Kidney (tissue), 2 donors: ENCODE results near the gene PRKCQ.

DNA sequence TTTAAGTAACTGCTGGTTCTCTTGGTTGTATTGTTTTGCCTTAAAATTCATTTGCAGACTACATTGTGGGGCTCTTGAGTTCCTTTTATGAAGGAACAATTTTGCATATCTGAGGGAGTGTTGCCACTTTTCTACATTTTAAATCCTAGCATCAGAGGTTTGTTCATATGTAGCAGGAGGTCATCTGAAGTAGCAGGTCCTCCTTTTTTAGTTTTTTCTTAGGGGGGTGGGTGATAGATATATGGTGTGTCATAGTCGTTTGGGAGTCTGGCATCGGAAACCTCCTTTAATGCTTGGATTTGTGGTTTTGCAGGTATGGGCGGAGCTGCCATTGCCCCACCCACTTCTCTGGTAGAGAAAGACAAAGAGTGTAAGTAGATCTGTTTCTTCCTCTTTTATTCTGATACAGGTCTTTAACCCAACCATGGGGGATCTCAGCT is 19.6 kb downstream of the RBM17 start:
- PRO-cap: no peak
- RRBS: no CpG with 5 or more reads among the region's 3 CpGs

- PRO-cap: no peak
- RRBS: no CpG with 5 or more reads among the region's 10 CpGs
Observed at GRCh38 chr10:6109938-6110327, 21.1 kb downstream of the RBM17 start.

DNA sequence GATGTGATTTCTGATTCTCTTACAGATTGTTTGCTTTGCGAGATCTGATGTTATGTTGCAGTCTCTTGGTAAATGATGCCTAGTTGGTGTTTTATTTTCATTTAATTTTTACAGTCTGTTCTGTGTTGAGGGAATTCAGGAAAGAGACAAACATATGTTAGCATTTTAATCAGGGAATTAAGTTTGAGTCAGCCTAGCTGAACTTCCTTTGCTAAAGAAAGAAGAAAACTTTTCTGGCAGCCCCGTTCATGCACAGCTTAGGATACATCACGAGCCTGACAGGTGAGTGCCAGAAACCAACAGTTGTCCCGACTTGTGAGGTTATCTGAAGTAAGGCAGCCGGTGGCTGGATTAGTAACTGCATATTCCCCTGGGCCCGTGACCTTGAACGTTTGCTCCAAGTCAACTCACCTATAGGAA is 24.0 kb downstream of the RBM17 start:
- PRO-cap: no peak
- RRBS: no CpG with 5 or more reads among the region's 7 CpGs

GRCh38 chr10:6124768-6125335 is 36.0 kb downstream of the RBM17 start:
- PRO-cap: unidirectional peak, minus-strand start at chr10:6124885
- RRBS: no CpG with 5 or more reads among the region's 9 CpGs

- PRO-cap: no peak
- RRBS: 58% methylated on average over 5 of the region's 11 CpGs
Observed at GRCh38 chr10:6143500-6143928, 54.7 kb downstream of the RBM17 start.

DNA sequence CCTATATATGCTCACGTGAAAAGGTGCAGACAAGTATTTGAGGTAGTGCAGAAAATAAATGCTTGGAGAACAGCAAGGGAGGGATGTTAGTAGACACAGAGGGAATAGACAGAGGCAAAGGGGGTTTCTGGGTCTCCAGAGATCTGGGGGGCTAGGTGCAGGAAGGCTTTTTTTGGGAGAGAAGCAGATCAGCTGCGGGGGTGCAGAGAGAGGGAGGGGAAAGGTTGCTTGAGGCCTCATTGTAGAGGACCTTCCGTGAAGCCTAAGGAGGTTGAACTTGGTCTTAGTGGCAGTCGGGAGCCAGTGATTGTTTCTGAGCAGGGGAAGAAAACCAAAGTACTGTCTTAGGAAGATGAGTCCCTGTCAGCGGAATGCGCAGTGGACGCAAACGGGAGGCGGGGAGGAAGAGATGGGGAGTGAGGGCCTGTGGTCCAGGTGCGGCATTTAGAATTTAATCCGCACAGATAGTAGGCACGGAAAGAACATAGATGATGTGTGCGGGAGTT is 29.2 kb upstream of the PFKFB3 start:
- PRO-cap: no peak
- RRBS: no CpG with 5 or more reads among the region's 13 CpGs

GRCh38 chr10:6273212-6273885 is 70.6 kb downstream of the PFKFB3 start:
- PRO-cap: no peak
- RRBS: no CpG with 5 or more reads among the region's 16 CpGs

- PRO-cap: bidirectional peak, plus-strand start at chr10:6297182, minus-strand start at chr10:6297038
- RRBS: no CpG with 5 or more reads among the region's 5 CpGs
Observed at GRCh38 chr10:6296747-6297327, 94.1 kb downstream of the PFKFB3 start.

DNA sequence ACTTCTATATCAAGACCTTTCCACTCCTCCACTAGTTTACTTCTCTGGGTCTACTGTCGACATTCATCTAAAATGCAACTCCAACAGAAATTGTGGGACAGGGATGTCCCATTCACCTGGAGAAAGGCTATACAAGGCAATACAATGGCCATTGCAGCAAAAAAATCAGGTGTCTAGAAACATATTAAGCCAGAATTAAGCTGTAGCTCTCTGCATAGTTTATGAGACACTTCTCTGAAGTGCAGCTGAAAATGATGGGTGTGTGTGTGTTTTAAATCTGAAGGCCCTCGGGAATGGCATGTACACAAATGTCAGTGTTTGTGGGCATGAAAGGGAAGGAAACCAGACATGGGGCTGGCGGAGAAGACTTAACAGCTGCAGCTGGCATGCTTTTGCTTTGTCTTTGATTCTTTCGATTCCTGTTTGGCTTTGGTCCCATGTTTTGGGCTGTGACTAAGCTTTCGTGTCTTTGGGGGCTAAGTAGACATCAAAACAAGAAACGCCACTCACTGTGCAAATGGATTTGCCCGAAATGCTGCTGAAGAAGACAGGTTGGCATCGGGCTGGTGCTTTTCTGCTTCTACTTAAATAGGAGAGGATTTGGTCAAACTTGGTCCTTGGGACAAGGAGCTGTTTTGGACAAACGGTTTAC is 179.3 kb downstream of the PFKFB3 start:
- PRO-cap: no peak
- RRBS: no CpG with 5 or more reads among the region's 9 CpGs

GRCh38 chr10:6579934-6581214 is at the start of gene PRKCQ:
TSS of gene PRKCQ (minus strand) at chr10:6580276.
- PRO-cap: bidirectional peak, plus-strand start at chr10:6580561, minus-strand start at chr10:6580340
- RRBS: 2% methylated on average over 65 of the region's 98 CpGs

- PRO-cap: no peak
- RRBS: no CpG with 5 or more reads among the region's 9 CpGs
Observed at GRCh38 chr10:6581604-6582357, 1.7 kb upstream of the PRKCQ start.

GRCh38 chr10:6583293-6584215 is 3.5 kb upstream of the PRKCQ start:
- PRO-cap: no peak
- RRBS: no CpG with 5 or more reads among the region's 14 CpGs

DNA sequence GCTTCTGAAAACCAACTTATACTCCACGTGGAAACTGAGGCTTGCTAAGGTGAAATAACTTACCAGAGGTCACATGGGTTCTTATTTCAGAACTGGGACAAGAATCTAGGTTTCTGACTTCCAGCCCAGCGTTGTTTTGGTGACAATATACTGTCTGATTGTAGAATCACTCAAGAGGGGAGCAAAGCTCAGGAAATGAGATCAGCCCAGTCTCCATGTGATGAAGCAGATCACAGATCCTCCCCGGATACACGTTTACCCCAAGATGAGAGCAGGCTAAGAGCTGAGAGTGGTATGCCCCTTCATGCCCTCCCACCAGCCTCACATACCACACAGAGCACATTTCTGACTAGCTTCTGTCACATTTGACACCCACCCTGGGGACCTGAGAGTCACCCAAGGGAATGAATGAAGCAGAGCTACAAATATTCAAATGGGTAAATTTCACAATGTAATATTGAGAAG is 27.1 kb upstream of the PRKCQ start:
- PRO-cap: no peak
- RRBS: no CpG with 5 or more reads among the region's 4 CpGs

DNA sequence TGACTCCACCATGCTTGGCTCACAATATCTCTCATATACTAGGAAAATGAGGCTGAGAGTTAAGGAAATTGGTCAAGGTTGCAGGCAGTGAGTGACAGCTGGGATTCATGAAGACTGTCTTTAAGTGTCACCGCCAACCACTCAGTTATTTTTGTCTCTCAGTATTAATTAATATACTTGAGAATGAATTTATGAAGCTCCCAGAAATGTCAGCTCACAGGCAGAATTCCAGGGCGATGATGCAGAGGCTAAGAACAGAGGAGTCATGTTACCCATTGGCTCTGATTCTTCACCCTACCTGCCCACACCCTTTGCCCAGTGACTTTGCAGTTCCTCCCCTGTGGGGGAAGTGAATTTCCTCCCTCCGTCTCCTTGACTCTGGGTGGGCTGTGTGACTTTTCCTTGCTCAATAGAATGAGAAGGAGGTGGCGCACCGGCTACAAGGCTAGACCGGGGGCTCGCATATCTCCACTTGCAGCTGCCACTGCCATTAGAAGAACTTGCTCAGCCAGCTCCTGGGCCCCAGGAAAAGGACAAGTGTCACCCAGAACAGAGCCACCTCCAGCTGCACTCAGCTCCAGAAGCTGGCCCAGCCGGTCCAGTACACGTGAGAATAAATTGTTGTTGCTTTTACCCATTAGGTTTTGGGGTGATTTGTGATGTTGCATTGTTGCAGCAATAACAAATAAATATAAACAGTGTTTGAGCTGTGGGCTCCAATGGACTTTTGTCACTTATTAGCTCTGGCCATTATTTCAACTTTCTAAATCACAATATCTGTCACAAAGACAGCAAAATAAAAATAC is 157.1 kb upstream of the PRKCQ start:
- PRO-cap: no peak
- RRBS: no CpG with 5 or more reads among the region's 9 CpGs

DNA sequence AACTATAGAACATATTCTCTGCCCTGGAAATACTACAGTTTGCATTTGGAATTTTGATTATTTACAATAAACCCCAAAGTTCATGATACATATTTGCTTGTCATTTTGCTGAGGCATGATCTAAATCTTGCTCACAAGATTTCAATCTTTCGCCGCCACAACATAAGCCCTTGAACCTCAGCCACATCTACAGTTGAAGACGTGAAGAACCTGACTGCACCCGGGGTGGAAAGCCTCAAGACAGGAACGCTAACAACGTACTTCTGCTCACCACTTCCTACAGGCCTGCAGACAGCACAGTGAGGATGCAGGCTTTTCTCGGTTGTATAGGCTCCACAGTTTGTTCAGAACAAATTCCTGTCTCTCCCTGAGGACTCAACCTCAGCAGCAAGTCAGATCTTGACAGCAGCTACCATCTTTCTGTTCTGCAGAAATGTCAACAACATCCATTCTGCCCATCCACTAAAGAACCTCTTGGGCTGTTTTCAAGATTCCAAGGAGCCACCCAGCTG is 393.8 kb upstream of the PRKCQ start:
- PRO-cap: no peak
- RRBS: no CpG with 5 or more reads among the region's 7 CpGs

DNA sequence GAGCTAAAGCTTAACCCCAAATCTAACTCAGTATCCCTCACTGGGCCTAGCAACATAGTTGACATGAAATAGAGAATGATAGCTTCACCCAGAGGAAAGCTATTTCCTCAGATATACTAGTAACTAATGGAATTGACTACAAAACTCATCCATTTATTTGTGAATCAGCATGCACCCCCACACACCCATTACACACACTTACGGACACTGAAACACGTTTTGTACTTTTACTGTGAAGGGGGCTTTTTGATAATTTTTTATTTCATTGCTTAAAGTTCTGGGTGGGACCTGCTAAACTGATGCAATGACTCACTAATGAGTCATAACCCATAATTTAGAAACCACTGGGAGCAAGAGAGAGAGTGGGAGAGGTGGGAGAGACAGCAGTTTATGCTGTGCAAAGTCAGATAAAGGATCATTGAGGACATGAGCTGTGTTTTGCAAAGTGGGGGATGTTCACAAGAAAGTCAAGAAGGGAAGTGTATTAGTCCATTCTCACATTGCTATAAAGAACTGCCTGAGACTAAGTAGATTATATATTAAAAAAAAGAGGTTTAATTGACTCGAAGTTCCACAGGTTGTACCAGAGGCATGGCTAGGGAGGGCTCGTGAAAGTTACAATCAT is 382.7 kb downstream of the SFMBT2 start:
- PRO-cap: no peak
- RRBS: no CpG with 5 or more reads among the region's 4 CpGs

GRCh38 chr10:7184702-7185069 is 226.1 kb downstream of the SFMBT2 start:
- PRO-cap: unidirectional peak, minus-strand start at chr10:7184778
- RRBS: no CpG with 5 or more reads among the region's 6 CpGs

GRCh38 chr10:7233178-7233582 is 177.7 kb downstream of the SFMBT2 start:
- PRO-cap: no peak
- RRBS: no CpG with 5 or more reads among the region's 4 CpGs

DNA sequence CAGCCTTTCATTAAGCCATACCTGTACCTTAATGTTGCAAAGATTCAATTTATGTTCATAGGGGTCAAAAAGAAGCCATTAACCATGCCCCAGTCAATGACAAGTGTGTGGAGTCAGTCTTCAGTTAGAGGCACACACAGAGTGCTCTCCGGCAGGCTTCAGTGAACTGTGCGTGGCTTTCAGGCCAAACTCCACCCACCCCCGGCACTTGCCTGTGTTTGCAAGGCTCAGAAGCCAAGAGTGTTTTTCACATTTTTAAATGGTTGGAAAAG is 104.8 kb downstream of the SFMBT2 start:
- PRO-cap: no peak
- RRBS: 41% methylated on average over 3 of the region's 3 CpGs

GRCh38 chr10:7367168-7368088 is 43.4 kb downstream of the SFMBT2 start:
- PRO-cap: no peak
- RRBS: no CpG with 5 or more reads among the region's 26 CpGs